Heart left ventricle (tissue), 7 donors: Measurements from ENCODE around the genes EFCC1 and ISY1.

DNA sequence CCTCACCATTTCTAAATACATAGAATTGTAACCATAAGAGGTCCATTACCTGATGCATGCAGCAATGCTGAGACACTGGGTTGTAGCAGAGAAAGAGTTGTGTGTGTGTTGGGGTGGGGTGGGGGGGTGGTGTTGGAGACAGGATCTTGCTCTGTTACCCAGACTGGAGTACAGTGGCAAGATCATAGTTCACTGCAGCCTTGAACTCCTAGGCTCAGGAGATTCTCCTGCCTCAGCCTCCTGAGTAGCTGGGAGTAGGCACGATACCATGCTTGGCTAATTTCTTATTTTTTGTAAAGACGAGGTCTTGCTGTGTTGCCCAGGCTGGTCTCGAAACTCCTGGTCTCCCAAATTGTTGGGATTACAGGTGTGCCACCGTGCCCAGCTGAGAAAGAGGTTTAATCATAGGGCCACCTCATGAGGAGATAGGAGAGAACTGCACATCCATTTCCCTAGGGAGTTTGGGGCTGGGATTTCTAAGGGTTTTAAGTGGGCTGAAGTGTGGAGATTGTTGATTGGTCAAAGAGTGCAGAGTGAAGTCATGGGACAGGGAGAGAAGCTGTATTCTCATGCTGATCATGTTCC lies 53.6 kb downstream of the RAB7A start:
- PRO-cap, 6 experiments = no peak in any of the 6 experiments
- RAMPAGE, long total RNA, 2 experiments = no peak in any of the 2 experiments
- RRBS = no CpG with 5 or more reads among the region's 4 CpGs

DNA sequence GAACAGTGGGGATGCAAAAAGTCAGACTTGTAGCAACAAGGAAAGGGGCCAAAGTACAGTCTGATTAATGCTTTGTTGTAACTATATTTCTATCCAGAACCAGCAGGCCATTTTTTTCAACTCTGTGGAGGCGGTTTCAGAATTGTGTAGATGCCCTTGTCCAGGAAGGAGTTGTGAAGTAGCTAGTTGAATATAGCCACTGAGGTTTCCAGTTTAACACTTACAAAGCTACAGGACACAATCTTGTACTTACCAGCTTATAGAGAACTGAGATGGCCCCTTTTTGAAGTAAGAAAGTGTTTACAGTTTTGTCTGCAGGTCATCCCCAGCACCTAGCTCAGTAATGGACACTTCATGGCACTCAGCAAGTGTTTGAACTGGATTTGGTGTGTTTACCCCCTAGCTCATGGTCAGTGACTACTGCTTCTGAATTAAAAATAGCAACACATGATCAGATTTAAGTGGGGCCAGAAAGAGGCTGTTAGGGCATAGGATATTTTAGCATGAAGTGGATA lies 54.3 kb downstream of the RAB7A start:
- PRO-cap, 6 experiments = peak in 1 of 6 experiments; most common minus-strand start position 345 of the sequence (in 1)
- RAMPAGE, long total RNA, 2 experiments = no peak in any of the 2 experiments
- RRBS = no CpG with 5 or more reads among the region's 1 CpG

DNA sequence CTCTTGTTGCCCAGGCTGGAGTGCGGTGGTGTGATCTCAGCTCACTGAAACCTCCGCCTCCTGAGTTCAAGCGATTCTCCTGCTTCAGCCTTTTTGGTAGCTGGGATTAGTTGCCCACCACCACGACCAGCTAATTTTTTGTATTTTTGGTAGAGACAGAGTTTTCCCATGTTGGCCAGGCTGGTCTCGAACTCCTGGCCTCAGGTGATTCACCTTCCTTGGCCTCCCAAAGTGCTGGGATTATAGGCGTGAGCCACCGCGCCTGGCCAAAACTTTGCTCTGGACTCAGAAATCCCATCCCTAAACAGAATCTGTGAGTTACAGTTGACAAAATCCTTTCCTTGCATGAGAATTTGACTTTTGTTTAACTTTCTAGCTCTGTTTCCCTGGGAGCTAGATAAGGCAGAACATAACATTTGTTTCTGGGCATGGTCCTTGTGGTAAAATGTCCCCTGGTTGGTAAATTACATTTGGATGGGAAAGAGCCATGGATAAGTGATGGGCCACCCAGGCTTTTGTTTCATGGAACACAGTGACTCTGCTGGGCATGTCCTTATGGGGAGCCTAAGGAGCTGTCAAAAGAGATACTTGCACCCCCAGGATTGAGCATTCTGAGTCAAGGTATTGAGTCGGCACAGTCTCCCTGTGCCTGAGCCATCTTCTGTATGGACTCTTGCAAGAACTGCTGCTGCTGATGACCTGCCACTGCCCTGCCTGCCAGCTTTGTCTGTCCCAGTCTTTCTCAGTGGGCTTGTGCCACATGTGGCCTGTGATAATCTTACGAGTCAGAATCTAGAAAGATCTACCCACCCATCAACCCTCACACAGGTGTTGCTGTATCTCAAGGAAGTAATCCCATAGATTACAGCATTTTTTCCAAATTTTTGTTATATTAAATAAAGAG lies 65.4 kb downstream of the RAB7A start:
- PRO-cap, 6 experiments = no peak in any of the 6 experiments
- RAMPAGE, long total RNA, 2 experiments = no peak in any of the 2 experiments
- RRBS = no CpG with 5 or more reads among the region's 10 CpGs

- PRO-cap, 6 experiments = peak in 6 of 6 experiments; most common plus-strand start chr3:129001611 (in 5); most common minus-strand start chr3:129001493 (in 5)
- RAMPAGE, long total RNA, 2 experiments = no peak in any of the 2 experiments
- RRBS = 1% methylated on average over 35 of the region's 82 CpGs
Observed at GRCh38 chr3:129000919-129001775, at the start of gene EFCC1. TSS of gene EFCC1 (plus strand) at chr3:129001304.

- PRO-cap, 6 experiments = peak in 6 of 6 experiments; most common plus-strand start chr3:129015859 (in 5); most common minus-strand start chr3:129015744 (in 6)
- RAMPAGE, long total RNA, 2 experiments = no peak in any of the 2 experiments
- RRBS = no CpG with 5 or more reads among the region's 22 CpGs
Observed at GRCh38 chr3:129015358-129016221, 14.5 kb downstream of the EFCC1 start.

DNA sequence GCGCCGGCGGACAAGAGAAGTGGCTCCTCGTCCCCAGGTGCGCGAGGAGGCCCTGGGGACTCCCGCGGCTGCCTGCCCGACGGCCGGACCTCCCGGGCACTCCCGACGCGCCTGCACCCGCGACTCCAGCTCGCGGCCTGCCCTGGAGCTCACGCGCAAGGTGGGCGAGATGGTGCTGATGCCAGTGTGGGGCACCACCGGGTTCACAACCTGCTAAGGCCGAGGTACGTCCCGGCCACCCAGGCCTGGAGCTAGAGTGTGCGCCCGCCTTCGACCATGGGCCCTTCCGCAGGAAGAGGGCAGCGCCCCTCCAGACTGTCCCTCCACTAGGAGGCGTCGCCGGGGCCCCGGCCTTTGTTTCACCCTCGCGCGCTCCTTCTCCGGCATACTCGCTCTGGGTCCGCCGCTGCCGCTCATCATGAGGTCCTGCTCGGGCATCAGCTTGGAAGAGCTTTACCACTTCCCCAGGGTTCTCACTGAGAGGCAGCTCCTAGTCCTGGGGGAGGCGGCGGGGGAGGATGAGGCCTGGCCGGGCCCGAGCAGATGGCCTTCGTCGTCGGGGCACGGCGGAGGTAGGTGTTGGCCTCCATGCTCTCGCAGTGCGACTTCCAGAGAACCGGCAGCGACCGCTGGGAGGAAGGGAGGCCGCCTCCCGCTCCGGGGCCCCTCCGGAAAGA lies 14.1 kb upstream of the GP9 start:
- PRO-cap, 6 experiments = no peak in any of the 6 experiments
- RAMPAGE, long total RNA, 2 experiments = no peak in any of the 2 experiments
- RRBS = 39% methylated on average over 30 of the region's 62 CpGs

DNA sequence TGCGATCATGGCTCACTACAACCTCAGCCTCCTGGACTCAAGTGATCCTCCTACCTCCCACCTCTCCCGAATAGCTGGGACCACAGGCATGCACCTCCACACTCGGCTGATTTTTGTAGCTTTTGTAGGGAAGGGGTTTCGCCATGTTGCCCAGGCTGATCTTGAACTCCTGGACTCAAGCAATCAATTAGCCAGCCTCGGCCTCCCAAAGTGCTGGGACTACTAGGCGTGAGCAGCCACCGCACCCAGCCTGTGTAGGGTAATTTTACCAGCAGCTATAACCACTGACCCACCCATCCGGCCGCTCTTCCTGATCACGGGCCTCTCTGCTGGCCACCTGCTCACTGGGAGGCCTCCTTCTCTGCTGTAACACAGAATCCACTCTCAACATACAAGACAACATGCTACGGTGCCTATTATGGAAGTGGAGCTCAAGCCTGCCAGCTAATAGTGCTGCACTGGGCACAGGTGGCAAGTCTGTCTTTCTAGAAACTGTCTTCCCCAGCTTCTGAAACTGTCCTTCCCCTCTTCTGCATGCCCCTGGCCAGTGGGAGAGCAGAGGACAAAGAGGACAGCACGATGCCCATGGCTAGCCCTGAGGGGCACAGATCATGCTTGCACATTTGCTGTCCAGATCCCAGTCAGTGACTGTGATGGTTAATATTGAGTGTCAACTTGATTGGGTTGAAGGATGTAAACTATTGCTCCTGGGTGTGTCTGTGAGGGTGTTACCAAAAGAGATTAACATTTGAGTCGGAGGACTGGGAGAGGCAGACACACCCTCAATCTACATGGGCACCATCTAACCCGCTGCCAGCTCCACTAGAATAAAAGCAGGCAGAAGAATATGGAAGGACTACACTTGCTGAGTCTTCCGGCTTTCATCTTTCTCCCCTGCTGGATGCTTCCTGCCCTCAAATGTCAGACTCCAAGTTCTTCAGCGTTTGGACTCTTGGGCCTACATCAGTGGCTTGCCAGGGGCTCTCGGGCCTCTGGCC lies 4.8 kb downstream of the GP9 start:
- PRO-cap, 6 experiments = no peak in any of the 6 experiments
- RAMPAGE, long total RNA, 2 experiments = no peak in any of the 2 experiments
- RRBS = no CpG with 5 or more reads among the region's 17 CpGs

DNA sequence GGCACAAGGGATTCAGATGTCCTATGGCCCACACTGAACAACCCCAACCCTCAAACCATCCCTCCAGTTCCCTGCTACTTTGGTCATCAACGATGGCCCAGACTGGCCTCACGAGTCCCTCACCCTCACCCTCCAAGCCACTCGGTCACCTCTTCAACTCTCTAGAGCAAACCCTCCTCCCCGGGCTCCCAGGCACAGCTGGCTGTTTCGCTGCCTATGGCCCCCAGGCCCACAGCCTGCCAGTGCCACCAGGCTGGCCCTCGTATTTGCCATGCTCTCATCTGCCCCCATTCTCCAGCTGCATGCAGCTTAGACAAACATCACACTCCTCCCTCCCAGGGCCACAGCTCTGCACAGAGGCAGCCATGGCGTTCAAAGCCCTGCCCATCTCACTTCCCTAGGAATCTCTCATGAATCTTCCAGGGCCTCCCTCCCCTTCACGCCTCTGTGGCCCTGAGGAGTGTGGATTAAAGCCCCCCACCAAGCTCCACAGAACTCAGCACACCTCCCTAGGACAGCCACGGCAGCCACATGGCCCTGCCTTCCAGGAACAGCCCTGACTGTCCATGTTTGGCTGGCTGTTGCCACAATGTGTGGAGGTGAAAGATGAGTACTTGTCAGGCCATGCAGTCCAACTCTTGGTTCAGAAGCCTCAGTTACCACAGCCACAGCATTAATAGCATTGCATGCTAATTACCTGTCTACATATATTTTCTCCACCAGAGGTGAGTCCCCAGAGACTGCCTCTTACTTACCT lies 13.7 kb downstream of the RAB43 start:
- PRO-cap, 6 experiments = no peak in any of the 6 experiments
- RAMPAGE, long total RNA, 2 experiments = no peak in any of the 2 experiments
- RRBS = no CpG with 5 or more reads among the region's 9 CpGs

GRCh38 chr3:129160844-129161905 lies at the start of gene ISY1:
TSS of gene ISY1 (minus strand) at chr3:129161063.
- PRO-cap, 6 experiments = peak in 6 of 6 experiments; most common plus-strand start chr3:129161464 (in 6); most common minus-strand start chr3:129161063 (in 4)
- RAMPAGE, long total RNA, 2 experiments = start-site peak on the minus strand in 2 of 2 experiments, at chr3:129161038-129161096 at its widest, 474 to 525 reads per replicate
- RRBS = under 1% methylated on average over 17 of the region's 71 CpGs

DNA sequence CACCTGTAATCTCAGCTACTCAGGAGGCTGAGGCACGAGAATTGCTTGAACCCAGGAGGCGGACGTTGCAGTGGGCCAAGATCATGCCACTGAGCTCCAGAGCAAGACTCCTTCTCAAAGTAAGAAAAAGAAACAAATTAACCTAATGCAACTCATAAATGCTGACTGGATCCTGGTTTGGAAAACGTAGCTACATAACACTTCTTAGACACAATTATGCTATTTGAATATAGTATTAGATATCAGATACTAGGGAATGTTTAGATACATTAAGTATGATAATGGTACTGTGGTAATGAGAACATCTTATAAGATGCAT lies 5.7 kb upstream of the ISY1 start:
- PRO-cap, 6 experiments = no peak in any of the 6 experiments
- RAMPAGE, long total RNA, 2 experiments = no peak in any of the 2 experiments
- RRBS = no CpG with 5 or more reads among the region's 4 CpGs

DNA sequence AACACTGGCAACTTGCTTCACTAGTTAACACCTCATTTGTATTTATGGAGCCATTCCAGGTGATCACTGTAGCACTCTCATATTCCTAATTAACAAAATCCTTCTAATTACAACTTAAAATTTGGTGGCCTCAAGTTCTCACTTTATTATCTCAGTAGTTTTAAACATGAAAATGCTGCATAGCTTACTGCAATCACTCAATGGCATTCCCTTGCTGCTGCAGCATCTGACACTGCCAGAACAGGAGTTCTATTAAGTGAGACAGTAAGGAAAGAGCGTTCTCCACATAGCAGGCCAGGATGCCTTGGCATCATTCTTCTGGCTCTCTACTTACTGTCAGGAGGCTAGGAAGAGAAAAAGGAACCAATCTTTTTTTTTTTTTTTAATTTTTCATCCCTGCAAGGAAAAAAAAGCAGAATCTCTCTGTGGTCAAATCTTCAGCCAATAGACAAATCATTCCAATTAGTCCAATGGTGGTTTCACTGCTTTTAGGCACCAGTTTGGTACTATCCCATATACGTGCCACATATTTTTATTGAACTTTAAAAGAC lies 3.2 kb downstream of the CNBP start:
- PRO-cap, 6 experiments = no peak in any of the 6 experiments
- RAMPAGE, long total RNA, 2 experiments = no peak in any of the 2 experiments
- RRBS = no CpG with 5 or more reads among the region's 2 CpGs

DNA sequence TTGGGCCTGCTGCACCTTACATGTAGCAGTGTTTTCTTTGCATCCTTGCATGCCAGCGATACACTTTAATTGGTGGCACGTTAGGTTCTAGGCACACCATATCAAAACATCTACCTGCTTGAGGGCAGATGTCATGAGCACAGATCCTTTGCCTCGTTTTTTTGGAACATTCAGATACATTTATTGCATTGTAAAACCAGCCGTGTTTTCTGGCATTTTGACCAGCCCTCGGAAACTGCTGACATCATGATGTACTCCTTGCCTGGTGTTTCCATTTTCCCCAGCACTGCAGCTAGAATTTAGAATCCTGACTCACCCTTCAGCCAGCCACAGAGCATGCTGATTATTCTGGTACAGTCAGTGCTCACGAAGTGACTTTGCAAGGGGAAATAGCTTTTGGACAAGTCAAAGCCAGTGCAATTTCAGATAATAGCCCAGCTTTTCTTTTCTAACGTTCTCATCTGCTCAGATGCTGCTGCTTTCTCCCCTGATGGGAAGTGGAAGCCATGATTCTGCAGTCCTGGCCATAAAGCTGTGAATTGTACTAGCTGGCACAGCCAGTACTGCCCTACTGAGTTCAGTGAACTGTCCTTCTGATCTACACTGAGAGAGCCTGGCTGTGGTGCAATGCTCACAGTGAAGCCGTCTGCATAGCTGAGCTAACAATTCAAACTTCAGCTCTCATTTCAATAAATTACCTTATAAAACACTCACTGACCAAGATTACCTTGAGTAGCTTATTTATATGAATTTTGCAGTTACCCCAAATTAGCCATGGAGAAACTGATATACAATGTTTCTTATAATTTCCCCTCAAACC lies 12.1 kb upstream of the CNBP start:
- PRO-cap, 6 experiments = peak in 4 of 6 experiments; most common plus-strand start position 403 of the sequence (in 2); most common minus-strand start position 243 of the sequence (in 1)
- RAMPAGE, long total RNA, 2 experiments = no peak in any of the 2 experiments
- RRBS = no CpG with 5 or more reads among the region's 8 CpGs

- PRO-cap, 6 experiments = no peak in any of the 6 experiments
- RAMPAGE, long total RNA, 2 experiments = no peak in any of the 2 experiments
- RRBS = no CpG with 5 or more reads among the region's 9 CpGs
Observed at GRCh38 chr3:129233288-129234020, 16.0 kb upstream of the COPG1 start.

GRCh38 chr3:129267742-129268101 lies 10.9 kb upstream of the HMCES start:
- PRO-cap, 6 experiments = no peak in any of the 6 experiments
- RAMPAGE, long total RNA, 2 experiments = no peak in any of the 2 experiments
- RRBS = no CpG with 5 or more reads among the region's 2 CpGs

GRCh38 chr3:129277904-129278265 lies 785 bp upstream of the HMCES start:
- PRO-cap, 6 experiments = no peak in any of the 6 experiments
- RAMPAGE, long total RNA, 2 experiments = no peak in any of the 2 experiments
- RRBS = no CpG with 5 or more reads among the region's 11 CpGs

DNA sequence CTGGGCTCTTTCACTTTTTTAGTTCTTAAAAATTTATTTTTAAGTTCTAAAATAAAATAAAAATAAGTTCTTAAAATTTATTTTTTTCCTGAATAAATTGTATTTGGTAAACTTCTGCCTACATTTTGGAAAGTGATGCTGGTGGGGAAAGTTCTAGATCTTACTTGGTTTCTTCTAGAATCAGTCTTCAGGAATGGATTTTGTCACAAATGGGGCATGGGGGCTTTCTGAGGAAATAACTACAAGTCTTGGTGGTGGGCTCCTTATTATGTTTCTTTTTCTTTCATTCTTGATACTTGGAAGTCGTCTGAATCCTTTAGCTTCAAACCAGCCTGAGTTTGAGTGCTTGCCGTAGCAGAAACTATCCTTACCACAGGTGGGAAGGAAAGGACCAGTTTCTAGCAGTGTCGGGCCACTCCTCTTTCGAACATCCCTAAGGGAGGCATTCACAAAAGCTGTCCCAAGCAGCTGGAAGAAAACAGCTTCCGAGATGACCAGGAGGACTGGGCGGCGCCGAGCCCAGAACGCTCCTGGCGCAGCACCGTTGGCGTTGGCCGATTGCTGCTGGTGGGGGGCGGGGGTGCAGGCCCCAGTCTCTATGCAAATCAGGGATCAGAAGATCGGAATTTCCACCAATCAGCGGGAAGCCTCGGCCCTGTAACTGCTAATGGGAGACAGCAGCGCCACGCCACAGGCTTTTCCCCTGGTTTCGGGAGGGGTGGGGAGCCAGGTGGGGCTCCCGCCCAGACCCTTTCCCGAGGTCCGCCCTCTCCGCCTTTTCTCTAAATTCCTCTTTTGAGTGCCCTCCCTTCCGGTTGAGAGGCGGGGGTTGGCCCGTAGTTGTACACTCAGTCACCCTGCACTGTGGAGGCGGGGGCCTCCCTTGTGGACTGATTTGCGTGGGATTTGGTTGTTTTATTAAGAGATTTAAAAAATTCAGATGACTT lies 10.6 kb downstream of the H1-10 start:
- PRO-cap, 6 experiments = peak in 5 of 6 experiments; most common plus-strand start position 862 of the sequence (in 2); most common minus-strand start position 532 of the sequence (in 3)
- RAMPAGE, long total RNA, 2 experiments = no peak in any of the 2 experiments
- RRBS = no CpG with 5 or more reads among the region's 29 CpGs

- PRO-cap, 6 experiments = no peak in any of the 6 experiments
- RAMPAGE, long total RNA, 2 experiments = no peak in any of the 2 experiments
- RRBS = no CpG with 5 or more reads among the region's 2 CpGs
Observed at GRCh38 chr3:129311892-129312457, 4.1 kb downstream of the H1-10 start.

DNA sequence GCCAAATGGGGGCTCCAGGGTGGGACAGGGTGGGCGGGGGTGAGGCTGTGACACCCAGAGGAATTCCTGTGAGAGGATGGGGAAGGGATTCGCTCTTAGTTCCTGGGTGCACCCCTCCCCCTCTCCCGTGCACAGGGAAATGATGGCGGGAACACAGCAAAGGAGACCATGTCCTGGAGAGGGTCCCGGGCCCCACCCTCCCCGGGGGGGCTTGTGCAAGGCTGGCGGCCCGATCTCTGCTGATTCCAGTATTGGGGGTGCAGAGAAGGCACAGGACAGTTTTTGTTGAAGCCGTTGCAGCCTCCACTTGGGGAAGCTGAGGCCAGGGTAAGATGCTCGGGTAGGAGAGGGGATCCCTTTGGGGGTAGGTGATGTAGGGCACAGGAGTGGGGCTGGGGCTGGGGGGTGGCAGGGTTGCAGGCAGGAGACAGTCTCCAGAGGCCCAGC lies 956 bp upstream of the H1-10 start:
- PRO-cap, 6 experiments = no peak in any of the 6 experiments
- RAMPAGE, long total RNA, 2 experiments = no peak in any of the 2 experiments
- RRBS = no CpG with 5 or more reads among the region's 10 CpGs

- PRO-cap, 6 experiments = no peak in any of the 6 experiments
- RAMPAGE, long total RNA, 2 experiments = no peak in any of the 2 experiments
- RRBS = no CpG with 5 or more reads among the region's 18 CpGs
Observed at GRCh38 chr3:129384515-129385331, 43.7 kb downstream of the EFCAB12 start.

DNA sequence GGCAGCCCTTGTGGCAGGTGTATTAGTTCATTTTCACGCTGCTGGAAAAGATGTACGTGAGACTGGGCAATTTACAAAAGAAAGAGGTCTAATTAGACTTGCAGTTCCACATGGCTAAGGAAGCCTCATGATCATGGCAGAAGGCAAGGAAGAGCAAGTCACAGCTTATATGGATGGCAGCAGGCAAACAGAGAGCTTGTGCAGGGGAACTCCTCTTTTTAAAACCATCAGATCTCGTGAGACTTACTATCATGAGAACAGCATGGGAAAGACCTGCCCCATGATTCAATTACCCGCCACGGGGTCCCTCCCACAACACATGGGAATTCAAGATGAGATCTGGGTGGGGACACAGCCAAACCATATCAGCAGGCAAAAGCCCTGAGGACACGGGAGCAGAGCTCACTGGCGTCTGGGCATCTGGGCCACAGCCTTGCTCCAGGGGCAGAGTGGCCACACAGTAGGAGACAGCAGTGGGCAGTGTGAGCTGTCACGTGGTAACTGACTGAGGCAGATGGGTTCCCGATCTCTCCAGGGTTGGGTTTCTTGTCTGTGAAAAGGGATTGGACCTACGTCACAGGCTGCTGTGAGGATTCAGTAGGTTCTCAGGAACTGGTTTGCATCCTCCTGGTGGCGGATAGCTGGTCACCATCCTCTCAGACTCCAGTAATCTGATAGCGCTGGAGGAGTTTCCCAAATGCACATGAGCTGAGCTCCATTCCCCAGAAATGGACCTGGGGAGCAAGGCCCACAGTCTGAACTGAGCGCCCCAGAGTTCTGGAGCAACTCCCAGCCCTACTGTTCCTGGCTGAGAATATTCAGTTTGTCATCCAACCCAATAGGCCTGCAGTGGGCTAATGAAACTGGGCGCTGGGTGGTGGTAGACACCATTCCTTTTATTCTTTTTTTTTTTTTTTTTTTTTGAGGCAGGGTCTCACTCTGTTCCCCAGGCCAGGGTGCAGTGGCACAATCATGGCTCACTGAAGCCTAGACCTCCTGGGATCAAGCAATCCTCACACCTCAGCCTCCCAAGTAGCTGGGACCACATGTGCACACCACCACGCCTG lies 42.8 kb downstream of the EFCAB12 start:
- PRO-cap, 6 experiments = no peak in any of the 6 experiments
- RAMPAGE, long total RNA, 2 experiments = no peak in any of the 2 experiments
- RRBS = no CpG with 5 or more reads among the region's 15 CpGs